CD14-positive monocyte (primary cell): ENCODE measurements around the gene BLMH.

GRCh38 chr17:29507748-29508256 lies 59.0 kb downstream of the ABHD15 start:
- CAGE, long polyA plus RNA = no peak

GRCh38 chr17:29624673-29625737 lies 2.3 kb upstream of the CORO6 start:
- CAGE, long polyA plus RNA = no peak

- CAGE, long polyA plus RNA = no peak
Observed at GRCh38 chr17:29674259-29674743, 51.6 kb upstream of the CORO6 start.

GRCh38 chr17:29723671-29724315 lies 101.1 kb upstream of the CORO6 start:
- CAGE, long polyA plus RNA = no peak

- CAGE, long polyA plus RNA = no peak
Observed at GRCh38 chr17:29835298-29836030, 94.6 kb downstream of the SSH2 start.

GRCh38 chr17:30177977-30178423 lies 57.5 kb downstream of the SLC6A4 start:
- CAGE, long polyA plus RNA = no peak

GRCh38 chr17:30178926-30179673 lies 56.4 kb downstream of the SLC6A4 start:
- CAGE, long polyA plus RNA = no peak

DNA sequence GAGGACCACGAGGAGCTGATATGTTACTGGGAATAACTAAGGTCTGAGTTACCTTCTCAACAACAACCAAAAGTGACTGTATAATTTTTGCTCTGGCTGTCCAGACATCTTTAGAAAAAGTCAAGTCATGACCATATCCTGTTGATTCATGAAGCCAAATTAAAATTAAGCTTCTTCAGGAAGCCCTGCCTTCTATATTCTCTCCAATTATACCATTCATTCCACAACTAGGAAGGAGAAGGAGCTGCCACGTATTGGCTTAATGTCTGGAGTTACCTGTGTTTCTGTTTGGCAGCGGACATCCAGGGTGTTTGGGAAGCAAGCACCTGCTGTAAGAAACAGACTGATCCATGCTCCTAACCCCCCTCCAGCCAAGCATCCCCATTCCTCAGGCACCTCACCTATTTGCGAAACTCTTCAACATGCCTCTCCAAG lies 1.8 kb downstream of the SLC6A4 start:
- CAGE, long polyA plus RNA = no peak

DNA sequence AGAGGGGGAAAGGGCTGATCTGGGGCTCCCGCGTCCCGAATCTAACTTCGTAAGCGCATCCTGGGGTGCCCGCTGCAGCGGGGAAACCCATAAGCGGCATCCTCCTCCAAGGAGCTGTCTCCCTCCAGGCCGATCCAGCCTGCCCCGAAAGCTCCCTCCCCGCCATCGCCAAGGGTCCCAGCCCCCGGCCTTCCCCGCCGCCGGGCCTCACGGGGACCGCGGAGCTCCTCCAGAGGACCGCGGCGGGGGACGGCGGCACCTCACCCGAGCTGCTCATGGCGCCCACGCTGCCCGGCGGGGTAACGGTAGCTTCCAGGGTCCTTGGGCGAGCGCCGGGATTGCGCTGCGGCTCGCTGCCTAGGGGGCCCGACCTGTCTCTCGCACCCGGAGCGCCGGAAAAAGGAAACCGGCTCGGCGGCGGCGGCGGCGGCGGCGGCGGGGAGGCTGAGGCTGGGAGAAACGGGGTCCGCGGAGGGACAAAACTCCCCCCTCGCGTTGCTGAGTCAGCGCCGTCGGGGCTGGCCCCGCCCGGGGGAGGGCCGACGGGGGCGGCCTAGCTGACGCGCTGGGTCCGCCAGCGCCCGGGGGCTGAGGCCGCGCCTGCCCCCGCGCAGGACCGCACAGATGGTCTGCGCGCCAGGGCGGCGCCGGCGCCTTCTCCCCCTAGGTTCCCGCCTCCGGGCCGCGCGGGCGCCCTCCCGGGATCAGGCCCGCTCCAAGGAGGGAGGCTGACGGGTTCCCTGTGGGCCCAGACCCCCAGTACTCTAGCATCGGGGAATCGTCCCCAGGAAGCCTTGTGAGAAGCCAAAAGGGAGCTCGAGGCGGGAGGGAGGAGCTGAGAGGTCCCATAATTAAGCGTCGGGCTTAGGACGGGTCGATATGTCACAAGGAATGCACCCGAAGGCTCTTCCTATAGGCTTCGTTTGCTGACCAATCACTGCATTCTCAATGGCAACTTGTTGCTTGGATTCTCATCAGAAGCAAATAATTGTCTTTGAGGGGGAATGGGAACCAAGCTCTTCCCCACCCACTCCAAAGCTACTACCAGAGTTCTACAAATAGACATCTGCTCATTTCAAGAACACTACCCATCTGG lies at the start of gene BLMH:
BLMH (minus strand) TSS at position 402 of the 1,096 bp plus-strand sequence.
- CAGE, long polyA plus RNA = no peak

DNA sequence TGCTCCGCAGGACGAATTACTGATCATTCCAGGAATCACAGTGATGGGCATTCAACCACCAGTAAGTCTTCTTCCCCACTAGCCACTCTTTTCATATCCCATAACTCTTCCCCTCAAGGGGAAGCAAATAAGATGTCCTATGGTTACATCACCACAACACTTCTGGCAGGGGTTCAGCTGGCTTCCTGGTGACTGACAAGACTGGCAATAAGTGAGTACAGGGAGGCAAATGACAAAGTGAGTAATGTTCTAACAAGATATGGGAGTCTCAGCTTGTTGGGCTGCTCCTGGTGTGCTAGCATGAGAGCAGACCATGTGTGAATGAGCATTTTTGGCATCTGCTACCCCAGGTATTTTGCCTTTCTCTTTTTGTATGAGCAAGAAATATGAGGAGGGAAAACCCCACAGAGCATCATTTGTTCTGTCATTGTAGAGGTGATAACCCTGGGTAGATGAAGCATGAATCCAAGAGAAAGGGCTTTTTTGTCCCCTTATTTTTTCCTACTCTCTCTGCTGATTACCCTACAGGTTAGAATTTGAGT lies 9.9 kb downstream of the TMIGD1 start:
- CAGE, long polyA plus RNA = no peak

- CAGE, long polyA plus RNA = no peak
Observed at GRCh38 chr17:30461774-30462278, 15.4 kb upstream of the GOSR1 start.

DNA sequence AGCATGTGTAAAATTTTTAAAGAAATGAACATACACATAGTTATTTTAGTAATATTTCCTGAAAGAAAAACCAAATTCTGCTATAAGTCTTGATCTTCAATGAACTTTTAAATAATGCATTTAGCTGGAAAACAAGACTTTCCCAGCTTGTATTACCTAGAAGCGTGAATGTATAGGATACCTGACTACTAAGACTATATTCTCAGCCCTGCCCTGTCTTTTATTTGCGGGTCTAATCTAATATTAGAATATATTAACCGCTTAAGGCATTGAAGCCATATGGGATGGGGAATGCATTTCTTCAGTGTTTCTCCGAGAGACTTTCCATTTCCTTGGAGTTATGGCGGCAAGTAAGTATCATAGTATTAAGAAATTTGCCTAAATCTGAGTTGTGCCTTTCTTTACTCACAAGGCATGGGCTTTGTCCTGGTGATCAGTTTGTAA lies 10.3 kb upstream of the GOSR1 start:
- CAGE, long polyA plus RNA = no peak

- CAGE, long polyA plus RNA = no peak
Observed at GRCh38 chr17:30550867-30551332, 73.7 kb downstream of the GOSR1 start.

- CAGE, long polyA plus RNA = no peak
Observed at GRCh38 chr17:30646299-30646746, 169.1 kb downstream of the GOSR1 start.

- CAGE, long polyA plus RNA = no peak
Observed at GRCh38 chr17:30926526-30926844, 4.7 kb downstream of the ADAP2 start.

DNA sequence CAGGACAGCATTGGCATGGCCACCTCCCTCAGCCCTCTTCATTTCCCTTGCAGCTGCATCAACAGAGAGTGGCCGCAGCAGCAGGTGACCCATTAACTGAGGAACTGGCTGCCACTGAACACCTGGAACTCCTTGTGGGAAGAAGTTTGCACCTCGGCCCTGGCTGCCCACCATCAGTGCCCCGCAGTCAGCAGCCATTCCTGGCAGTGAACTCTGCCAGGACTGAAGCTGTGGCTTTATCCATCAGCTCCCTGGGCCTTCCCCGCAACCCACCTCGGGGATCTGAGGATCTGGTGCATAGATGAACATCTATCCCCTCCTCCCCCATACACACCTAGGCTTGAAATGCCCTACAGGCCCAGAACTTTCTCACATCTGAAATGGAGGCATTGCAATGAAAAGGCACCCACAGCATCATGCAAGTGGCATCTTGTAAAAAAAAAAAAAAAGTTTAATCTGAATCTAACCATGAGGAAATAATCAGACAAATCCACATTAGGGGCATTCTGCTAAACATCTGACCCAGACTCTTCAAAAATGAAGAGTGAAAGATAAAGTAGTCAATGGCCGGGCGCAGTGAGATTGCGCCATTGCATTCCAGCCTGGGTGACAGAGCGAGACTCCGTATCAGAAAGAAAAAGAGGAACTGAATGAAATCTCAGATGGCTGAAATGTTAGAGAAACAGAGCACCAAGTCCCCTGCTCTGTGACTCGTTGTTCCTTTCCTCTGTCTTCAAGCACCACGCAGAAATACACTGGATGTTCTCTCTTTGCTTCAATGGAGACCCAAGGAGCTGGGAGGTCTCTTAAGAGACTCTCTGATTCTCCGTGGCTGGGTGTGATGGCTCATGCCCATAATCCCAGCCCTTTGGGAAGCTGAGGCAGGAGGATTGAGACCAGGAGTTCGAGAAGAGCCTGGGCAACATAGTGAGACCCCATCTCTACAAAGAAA lies 12.8 kb upstream of the RNF135 start:
- CAGE, long polyA plus RNA = no peak

GRCh38 chr17:31177249-31177964 lies 82.6 kb downstream of the NF1 start:
- CAGE, long polyA plus RNA = no peak

DNA sequence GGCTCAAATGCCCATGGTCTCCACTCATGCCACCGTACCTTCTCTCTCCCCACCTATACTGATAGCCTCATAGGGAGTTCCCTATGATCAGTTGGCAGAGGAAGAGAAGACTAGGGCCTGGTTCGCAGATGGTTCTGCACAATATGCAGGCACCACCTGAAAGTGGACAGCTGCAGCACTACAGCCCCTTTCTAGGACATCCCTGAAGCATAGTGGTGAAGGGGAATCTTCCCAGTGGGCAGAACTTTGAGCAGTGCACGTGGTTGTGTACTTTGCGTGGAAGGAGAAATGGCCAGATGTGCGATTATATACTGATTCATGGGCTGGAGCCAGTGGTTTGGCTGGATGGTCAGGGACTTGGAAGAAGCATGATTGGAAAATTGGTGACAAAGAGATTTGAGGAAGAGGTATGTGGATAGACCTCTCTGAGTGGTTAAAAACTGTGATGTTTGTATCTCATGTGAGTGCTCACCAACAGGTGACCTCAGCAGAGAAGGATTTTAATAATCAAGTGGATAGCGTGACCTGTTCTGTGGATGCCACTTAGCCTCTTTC lies 91.5 kb downstream of the NF1 start:
- CAGE, long polyA plus RNA = no peak

- CAGE, long polyA plus RNA = no peak
Observed at GRCh38 chr17:31310202-31310873, 3.5 kb downstream of the EVI2B start.

DNA sequence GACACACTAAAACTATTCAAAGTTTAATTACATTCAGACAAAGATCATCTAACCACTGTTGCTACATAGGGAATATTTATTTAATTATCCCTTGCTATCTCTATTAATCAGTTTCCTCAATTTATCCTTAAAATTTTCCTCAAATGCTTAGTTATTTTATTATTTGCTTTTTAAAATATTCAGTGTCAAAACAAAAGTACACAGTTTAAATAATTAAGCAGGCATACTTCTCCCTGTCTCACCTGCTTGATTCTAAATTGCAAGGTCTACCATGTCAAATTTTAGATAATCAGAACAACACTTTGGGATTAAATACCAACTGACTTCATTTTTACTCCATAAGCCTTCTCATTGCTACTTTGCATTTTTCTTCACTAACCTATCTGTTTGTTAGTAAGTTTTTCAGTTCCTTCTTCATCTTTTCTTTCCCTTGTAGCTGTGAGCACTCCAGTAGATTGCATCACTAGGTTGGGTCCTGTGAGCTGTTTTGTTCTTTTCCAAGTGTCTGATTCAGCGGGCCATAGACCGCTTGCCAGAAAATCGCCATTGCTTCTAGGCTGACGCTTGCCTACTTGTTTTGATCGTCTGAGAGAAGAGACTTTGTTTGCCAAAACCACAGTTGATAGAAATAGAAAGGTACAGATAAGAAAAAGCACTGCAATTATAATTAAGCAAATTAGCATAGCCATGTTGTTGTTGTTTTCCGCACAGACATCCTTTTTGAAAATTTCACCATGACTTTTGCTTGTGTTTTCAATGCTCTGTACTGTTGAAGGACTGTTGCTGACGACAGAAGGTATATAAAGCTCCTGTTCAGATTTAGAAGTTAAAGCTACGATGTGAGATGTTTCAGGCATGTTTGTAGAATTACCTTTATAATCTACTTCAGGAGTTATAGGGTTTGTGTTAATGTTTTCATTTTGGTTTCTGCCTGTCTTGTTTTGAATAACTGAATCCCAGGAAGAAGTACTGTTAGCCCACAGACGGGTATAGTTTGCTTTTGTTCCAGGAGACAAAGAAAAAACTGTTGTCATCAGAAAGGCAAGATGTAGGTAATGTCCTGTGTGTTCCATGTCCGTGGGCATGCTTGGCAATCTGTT lies 3.1 kb downstream of the EVI2A start:
- CAGE, long polyA plus RNA = no peak